Umbilical cord (tissue), 2 donors: ENCODE data around the genes ODAM, CSN3, SMR3A, RUFY3 and COX18.

- RAMPAGE, long total RNA, result no peak
Observed at GRCh38 chr4:69743060-69743879, 17.1 kb downstream of the SULT1B1 start.

DNA sequence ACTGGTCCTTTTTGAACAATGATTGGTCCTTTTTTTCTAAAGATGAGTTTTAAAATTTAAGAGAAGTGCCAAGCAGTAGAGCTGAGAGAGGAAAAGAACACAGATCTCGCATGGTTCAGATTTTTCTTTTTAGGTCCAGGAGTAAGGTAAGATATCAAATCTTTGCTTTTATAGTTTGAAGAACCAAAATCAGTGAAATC is at the start of gene ODAM:
ODAM (plus strand) TSS at position 78 of the 200 bp plus-strand sequence.
- RAMPAGE, long total RNA, result no peak

DNA sequence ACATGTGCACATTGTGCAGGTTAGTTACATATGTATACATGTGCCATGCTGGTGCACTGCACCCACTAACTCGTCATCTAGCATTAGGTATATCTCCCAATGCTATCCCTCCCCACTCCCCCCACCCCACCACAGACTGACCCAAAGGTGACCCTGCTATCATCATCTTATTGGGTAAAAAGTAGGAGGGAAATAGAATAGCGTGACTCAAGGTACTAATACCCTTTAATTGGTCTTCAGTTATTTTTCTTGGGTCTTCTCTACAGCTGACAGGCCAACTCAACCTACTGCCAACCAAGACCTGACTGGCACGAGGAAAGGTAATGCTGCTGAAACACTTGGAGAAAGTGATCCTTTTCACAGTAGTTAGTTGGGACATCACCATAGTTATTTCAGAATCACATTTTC is at the start of gene CSN3:
CSN3 (plus strand) TSS at position 252 of the 408 bp plus-strand sequence.
- RAMPAGE, long total RNA, result no peak

GRCh38 chr4:70360462-70360973 is at the start of gene SMR3A:
SMR3A (plus strand) TSS chr4:70360760.
- RAMPAGE, long total RNA, result no peak

- RAMPAGE, long total RNA, result no peak
Observed at GRCh38 chr4:70714062-70714475, 7.7 kb upstream of the RUFY3 start.

GRCh38 chr4:70721475-70722334 is at the start of gene RUFY3:
RUFY3 (plus strand) TSS chr4:70721964.
- RAMPAGE, long total RNA, result no peak

DNA sequence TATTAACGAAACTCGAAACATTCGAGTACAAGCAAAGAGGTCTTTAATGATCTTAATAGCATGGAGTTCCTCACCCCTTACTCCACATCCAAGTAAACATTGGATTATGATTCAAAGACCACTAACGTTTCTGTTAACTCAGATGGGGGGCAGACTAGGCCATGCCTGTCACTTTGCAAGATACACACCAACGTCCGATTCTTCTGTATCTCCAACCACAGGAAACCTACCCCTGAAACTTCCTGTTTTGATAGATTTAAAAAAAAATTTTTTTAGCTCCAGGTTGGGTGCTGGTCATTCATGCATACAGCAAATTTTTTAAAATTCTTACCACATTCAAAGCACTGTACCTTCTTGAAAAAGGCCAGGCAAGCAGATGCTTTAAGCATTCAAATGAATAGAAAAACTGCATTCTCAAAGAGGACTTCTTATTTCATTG is 1.3 kb downstream of the DCK start:
- RAMPAGE, long total RNA, result no peak

DNA sequence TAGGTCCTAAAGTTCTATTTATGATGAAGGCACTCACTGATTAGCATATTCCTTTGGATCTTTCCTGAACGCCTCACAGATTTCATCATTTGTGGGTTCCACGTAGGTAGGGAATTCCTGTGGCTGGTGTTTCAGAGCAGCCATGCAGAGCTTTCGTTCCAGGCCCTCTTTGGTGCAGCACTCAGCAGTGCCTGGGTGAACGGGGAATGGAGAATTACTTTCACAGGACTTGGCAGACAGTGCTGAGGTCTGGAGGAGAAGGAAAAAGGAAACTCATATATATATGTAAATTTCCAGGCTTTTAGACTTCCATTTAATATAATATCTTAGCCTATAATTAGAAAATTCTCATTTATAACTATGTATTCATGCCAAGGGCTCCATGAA is 18.5 kb downstream of the GC start:
- RAMPAGE, long total RNA, result no peak

DNA sequence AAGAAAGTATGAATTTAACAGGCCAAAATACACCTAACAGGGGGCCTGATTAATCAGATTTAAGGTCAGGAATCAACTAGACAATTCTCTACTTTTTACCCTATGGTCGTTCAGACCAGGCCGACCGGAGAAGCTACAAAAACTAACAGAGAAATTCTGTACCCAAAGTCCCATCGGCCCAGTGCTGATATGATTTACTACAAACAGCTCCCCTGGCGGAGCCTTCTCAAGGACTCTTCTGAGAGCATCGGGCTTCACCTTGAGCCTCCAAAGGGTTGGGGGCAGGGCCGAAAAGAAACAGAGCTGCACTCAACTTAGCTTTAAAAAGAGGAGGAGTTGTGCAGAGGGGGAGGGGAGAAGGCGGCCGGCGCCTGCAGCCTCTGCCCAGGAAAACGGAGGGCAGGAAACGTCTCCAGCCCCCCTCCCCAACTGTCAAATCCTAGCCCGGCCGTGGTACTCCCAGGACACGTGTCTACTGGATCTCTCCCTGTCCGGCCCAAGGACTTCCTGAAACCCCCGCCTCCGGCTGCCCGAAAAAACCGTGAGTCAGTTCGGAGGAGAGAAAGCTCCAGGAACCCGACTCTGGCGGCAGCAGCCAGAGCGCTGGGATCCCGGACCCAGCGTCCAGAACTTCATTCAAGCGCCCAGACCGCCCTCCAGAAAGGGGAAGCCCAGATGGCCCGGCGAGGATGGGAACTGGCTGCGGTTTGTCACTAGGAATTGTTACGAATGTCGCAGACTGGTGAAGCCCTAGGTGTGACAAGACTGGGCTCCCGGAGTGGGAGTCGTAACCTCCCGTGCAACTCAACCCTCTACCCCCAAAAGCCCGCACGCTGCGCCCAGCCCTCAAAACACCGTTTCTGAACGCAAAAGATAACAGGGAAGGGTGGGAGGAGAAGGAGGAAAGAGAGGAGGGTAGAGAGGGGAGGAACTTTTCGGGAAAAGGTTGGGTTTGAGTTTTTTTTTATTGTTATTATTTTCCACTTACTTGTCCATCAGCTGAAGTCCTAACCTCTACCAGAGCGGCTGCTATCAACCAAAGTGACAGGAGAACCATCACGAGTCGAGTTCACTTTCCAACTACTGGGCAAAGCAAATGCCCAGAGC is 962 bp downstream of the ADAMTS3 start:
- RAMPAGE, long total RNA, result no peak

- RAMPAGE, long total RNA, result no peak
Observed at GRCh38 chr4:72568816-72569067, 279 bp downstream of the ADAMTS3 start.

DNA sequence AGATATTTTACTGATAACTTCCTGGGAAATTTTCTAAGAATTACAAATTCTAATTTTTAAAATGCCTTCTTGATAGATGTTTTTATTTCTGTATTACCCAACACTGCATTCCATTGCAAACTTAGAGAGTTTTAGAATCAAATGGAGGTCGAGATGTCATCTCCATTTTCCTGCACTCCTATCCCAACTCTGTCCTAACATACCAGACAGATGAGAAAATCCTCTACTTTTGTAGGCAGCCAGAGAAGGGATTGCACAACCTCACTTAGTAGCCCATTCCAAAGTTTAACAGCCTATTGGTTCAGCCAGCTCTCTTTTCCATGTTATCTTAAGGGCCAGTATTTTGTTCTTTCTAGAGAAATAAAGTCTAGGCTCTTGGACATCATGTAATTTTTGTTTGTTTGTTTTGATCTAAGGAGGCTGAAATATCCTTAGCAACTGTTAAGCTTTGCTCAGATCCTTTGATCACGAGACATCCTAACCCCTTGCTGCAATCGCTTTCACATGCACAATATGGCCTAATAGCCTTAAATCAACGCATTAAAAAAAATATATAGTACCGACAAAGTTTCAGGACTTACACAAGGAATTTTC is 173.0 kb downstream of the COX18 start:
- RAMPAGE, long total RNA, result no peak

DNA sequence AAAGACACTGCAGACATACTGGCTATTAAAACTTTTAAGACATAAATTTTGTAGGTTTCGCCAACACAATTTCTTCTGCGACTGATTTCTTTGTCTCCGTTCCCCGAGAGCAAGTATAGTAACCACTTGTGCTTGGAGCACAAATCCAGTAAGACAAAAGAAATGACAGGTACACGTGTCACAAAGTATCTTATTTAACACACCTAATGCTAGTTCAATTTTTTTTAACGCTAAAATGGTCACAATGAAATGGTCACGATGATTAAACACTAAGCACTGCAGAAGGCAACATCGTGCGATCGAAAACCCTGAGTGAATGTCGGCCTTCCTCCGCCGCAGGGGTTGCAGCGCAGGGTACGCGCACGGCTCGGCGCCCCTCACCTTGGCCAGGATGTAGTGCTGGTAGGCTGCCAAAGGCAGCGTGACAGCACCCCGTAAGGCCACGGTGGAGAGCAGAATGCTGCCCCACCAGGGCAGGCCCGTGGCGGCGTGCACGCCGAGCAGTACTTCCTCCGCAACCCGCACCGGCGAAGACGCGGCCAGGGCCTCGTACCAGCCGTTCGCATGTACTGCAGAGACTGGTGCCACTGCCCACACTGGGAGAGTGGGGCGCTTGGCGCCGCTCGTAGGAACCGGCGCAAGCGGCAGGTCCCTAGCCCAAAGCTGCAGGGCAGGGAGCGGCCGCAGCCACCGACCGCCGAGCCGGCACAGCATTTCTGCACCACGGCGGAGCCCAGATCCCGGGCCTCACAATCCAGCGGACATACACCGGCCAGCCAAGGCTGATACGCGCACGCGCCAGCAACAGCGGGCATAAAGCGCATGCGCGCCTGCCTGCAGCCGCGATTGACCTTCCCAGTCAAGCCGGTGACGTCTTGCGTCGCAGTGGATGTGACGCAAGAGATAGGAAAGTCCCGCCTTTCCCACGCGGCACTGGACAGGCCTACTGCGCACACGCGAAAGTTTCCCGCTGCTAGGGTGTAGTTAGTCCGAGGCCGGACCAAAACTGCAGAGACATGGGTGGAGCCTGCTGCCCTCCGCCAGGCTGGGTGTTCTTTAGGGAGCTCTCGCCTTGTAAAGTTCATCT is at the start of gene COX18:
COX18 (minus strand) TSS at position 781 of the 1,087 bp plus-strand sequence.
- RAMPAGE, long total RNA, result no peak

DNA sequence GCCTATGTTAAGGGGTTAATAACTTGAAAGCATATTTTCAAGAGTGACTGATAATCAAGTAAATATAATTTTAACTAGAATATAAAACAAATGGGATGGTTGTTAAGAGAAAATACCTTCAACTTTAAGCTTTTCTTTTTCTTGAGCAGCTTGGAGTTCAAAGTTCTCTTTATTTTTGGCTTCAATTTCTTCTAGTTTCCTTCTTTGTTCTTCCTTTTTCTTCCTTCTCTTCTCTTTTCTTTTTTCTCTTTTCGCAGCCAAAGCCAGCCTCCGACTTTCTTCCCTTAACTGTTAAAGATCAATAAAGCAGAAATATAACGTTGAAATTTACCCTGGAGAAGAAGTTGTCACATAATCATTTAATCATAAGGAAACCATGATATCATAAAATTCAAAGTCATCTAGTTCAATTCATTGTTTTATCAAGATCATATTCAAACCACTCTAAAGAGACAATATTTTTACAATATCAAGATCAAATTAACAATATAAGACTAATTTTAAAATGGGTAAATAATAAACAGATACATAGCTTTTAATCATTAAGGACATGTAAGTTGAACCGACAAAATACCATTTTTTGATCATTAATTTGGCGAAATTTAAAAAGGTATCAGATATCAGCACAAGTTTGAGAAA is 32.9 kb upstream of the COX18 start:
- RAMPAGE, long total RNA, result no peak

- RAMPAGE, long total RNA, result no peak
Observed at GRCh38 chr4:73118291-73118967, 48.9 kb upstream of the COX18 start.

- RAMPAGE, long total RNA, result no peak
Observed at GRCh38 chr4:73153877-73154278, 84.4 kb upstream of the COX18 start.

GRCh38 chr4:73319721-73320171 is 61.1 kb upstream of the ANKRD17 start:
- RAMPAGE, long total RNA, result no peak

DNA sequence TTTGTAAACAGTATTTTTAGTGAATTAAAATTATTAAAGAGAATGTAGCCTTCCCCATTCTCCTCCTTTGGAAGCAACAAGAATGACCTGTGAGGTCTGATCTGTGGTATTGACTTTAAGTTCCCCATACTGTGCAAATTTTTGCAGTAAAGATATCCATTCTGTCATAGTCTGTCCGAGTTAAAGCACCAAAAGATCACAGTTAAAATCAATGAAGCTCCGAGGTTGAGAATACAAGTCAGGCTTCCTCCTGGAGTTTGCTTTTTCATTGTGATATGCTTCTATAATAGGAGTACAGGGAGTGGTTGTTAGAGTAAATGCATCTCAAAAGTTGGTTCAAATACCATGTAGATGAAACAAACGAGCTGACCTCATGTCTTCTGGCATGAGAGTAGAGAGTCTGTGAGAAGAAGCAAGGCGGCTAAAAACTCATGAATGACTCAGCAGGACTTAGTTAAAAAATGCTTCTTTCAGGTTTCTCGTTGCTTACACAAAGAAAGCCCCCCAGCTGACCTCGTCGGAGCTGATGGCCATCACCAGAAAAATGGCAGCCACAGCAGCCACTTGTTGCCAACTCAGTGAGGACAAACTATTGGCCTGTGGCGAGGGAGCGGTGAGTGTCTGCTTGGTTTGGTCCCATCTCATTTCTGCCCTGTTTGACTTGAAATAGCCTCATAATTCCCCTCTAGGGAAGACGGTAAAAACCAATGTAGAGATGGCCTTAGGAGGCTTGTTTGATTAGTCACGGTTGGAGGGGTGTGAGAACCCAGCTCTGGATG is 14.3 kb downstream of the AFP start:
- RAMPAGE, long total RNA, result no peak

- RAMPAGE, long total RNA, result no peak
Observed at GRCh38 chr4:73453116-73453528, 17.1 kb downstream of the AFP start.

- RAMPAGE, long total RNA, result no peak
Observed at GRCh38 chr4:73612989-73614044, 6.9 kb downstream of the RASSF6 start.

- RAMPAGE, long total RNA, result no peak
Observed at GRCh38 chr4:73669689-73670187, 49.5 kb upstream of the RASSF6 start.